Epithelial cell of proximal tubule (primary cell): ENCODE data around the gene MAGEH1.

- RAMPAGE, long total RNA = no peak
- RRBS = no CpG with 5 or more reads among the region's 26 CpGs
These were observed at the start of gene MAGEH1 for GRCh38 chrX:55451653-55452312. TSS of gene MAGEH1 (plus strand) at chrX:55452127.

- RAMPAGE, long total RNA = no peak
- RRBS = 1% methylated on average over 10 of the region's 55 CpGs
These were observed 1.2 kb downstream of the USP51 start for GRCh38 chrX:55488332-55488981.

DNA sequence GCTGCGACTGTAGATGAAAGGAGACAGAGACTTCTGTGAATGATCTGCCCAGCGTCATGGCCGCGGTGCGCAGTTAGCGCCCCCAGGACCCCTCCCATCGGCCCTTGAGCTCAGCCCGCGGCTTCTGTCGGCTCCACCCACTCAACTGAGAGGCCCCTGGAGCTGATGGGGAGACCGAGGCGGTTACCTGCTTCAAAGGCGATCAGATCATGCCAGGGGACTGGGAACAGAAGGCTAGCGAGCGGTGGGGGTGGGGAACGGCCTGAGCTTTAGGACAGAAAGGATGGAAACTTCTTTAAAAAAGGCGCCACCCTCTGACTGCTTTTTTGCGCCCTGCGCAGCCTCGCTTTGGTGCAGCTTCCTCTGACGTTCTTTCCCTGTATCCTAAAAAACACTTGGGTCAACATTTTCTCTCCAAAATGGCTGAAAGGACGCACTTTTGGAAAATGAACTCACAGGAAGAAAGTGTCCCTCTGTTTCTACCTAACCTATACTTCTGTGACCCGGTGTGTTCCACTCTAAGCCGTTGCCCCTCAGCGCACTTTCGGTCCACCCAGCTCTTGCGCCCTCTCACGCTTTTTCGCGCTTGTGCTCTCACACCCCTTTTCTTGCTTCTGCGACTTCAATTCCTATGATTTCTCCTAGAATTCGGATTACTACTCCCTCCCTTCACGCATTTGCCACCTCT is 522 bp downstream of the USP51 start:
- RAMPAGE, long total RNA = no peak
- RRBS = no CpG with 5 or more reads among the region's 33 CpGs

GRCh38 chrX:56763857-56764180 is 34.8 kb downstream of the NBDY start:
- RAMPAGE, long total RNA = no peak
- RRBS = no CpG with 5 or more reads among the region's 9 CpGs

- RAMPAGE, long total RNA = no peak
- RRBS = no CpG with 5 or more reads among the region's 4 CpGs
These were observed 31.8 kb downstream of the SPIN2B start for GRCh38 chrX:57089409-57090168.

DNA sequence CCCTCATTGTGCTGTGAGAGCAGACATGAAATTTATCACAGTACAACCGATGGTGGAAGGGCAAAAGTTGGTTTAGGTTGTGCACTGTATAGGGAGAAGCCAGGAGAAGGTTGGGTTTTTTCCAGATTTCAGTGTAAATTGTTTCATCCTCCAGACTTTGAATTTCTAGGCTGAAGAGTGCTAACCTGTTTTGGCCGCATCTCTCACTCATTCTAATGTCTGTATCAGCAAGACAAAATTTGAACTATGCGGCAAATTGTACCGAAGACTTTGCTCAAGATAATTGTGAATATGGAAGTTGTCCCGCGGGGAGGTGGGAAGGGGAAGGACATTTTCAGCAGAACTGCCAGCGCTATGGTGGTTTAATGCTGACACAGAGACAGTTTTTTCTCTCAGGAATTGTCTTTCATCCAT is 639 bp upstream of the ZXDB start:
- RAMPAGE, long total RNA = no peak
- RRBS = no CpG with 5 or more reads among the region's 7 CpGs

DNA sequence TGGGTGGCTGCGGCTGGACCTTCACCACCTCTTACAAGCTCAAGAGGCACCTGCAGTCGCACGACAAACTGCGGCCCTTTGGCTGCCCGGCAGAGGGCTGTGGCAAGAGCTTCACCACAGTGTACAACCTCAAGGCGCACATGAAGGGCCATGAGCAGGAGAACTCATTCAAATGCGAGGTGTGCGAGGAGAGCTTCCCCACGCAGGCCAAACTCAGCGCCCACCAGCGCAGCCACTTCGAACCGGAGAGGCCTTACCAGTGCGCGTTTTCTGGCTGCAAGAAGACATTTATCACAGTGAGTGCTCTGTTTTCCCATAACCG is 1.1 kb downstream of the ZXDB start:
- RAMPAGE, long total RNA = no peak
- RRBS = no CpG with 5 or more reads among the region's 16 CpGs

GRCh38 chrX:63311914-63312362 is 39.2 kb downstream of the SPIN4 start:
- RAMPAGE, long total RNA = no peak
- RRBS = no CpG with 5 or more reads among the region's 6 CpGs

GRCh38 chrX:63350562-63350890 is 606 bp downstream of the SPIN4 start:
- RAMPAGE, long total RNA = no peak
- RRBS = no CpG with 5 or more reads among the region's 14 CpGs

GRCh38 chrX:63450842-63451403 is 99.8 kb upstream of the SPIN4 start:
- RAMPAGE, long total RNA = no peak
- RRBS = no CpG with 5 or more reads among the region's 9 CpGs

GRCh38 chrX:63506676-63507122 is 155.6 kb upstream of the SPIN4 start:
- RAMPAGE, long total RNA = no peak
- RRBS = no CpG with 5 or more reads among the region's 2 CpGs

- RAMPAGE, long total RNA = no peak
- RRBS = no CpG with 5 or more reads among the region's 3 CpGs
These were observed 126.1 kb downstream of the ARHGEF9 start for GRCh38 chrX:63658742-63659581.

- RAMPAGE, long total RNA = no peak
- RRBS = no CpG with 5 or more reads among the region's 12 CpGs
These were observed 29.7 kb downstream of the ARHGEF9 start for GRCh38 chrX:63755257-63755720.

DNA sequence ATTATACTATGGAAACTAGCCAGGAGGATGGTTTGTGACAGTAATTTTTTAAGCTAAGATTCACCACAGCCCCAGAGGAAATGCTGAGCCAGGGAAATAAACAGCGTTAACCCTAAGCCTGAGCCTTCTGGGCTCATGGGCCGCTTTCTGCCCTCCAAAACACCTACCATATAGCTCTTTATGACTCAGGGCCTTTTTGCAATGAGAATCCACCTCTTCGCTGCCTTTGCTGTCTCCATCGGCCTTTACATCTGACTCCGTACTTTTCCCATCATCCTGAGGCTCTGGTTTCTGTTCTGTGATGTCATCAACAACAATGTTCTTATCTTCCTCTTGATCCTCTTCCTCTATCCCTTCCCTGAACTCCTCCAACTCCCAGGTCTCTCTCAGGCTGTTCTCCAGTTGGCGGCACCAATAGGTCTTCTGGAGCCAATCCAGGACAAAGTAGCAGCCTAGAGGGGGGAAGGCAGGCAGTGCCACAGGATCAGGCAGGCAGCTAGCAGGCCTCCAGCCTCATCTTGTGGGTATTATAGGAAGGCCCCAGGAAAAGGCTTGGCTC is 5.1 kb downstream of the LAS1L start:
- RAMPAGE, long total RNA = no peak
- RRBS = no CpG with 5 or more reads among the region's 6 CpGs

DNA sequence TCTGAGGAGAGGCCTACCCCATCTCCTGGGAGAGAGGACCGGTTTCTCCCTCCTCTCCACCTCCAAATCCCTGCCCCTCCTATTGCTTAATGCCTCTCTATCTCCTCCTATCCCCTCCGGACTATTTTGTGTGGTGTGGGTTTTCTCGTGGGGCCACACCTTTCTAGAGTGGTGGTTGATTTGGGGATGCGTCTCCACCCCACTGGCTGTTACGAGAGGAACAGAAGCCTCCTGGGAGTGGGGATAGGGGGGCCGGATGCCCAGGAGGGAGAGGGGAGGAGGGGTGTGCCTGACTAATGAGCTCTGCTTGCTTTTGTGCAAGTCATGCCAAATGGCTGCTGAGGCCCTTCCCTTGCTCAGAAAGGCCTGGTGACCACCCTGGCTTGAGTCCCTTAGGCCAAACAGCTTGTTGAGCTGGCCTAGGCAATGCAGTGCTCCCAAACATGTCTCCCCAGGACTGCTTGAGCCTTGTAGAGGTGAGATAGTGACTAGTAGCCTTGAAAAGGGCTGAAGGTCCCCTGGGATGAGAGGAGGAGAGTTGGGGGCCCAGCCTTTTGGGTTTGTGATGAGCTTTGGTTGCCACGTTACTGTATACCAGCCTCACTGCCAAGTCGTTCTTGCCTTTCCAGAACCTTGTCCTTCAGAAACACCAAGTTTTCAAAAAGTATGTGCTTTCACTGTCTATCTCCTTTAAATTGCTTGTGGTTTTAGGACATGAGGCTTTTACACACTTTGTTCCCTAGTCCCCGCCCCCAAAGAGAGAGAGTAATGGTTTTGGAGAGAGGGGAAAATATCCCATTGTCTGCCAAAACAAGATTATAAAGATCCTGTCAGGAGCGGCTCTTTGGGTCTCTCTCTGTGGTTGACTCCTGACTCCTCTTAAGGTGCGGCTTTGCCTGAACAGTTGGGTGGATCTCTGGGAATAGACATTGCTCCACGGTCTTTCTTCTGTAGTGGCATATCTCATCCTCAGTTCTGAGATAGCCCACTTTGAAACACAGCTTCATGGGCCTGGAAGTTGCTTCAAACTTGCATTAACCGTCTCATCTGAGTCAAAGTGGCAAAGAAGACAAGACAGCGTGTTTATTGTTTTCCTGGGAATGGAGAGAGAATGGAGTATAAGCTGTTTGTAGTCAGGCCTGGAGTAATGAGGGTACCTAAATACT is 1.4 kb downstream of the MSN start:
- RAMPAGE, long total RNA = no peak
- RRBS = under 1% methylated on average over 1 of the region's 14 CpGs

DNA sequence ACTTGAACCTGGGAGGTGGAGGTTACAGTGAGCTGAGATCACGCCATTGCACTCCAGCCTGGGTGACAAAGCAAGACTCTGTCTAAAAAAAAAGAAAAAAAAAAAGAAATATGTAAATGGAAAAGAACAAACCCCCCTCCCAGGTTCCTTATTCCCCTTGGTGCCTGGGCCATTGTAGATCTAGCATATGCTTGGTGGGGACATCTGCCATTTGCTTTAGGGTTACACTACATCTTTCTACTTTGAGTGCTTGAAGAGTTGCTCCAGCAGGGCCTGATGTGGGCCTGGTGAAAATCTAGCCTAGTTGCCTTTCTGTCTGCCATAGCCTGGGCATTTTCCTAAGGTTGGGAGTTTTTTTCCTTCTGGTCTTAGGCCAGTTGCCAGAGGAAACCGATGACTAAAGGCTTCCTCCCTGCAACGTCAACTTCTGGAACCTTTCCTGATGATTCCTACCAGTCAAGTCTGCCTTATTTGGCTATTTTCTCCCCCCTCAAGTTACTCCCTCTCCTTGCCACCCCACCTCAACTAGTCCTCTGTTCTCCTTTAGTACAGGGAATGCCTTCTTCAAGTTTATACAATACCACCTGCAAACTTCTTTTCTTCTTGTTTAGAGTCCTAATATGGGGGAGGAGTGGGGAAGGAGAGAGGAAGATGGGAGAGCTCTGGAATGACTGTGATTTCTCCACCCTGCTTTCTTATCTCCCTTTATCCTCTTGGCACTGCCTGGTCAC is 10.4 kb downstream of the MSN start:
- RAMPAGE, long total RNA = no peak
- RRBS = no CpG with 5 or more reads among the region's 3 CpGs

DNA sequence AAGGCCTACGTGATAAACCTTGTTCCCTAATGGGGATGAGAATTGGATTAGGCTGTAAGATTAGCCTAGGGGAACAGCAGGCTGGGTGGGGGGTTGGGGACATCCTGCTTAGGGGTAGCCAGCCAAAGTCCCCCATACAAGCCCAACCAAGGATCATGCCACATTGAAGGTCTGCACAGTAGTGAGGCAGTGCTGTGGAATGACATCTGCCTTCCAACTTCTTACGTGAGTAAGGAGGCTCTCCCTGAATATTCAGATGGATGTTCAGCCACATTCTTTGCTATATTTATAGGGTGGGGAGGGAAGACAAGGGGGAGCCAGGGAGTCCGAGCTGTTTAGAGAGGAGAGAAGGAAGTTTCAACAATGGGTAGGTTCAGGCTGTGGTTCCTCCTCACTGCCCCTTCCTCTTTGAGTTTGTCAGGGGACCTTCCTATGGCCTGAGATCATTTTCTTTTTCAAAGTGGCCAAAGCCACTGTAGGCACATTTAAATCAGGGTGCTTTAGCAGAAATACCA is 29.7 kb downstream of the MSN start:
- RAMPAGE, long total RNA = no peak
- RRBS = no CpG with 5 or more reads among the region's 3 CpGs

GRCh38 chrX:65737100-65737578 is 69.7 kb downstream of the MSN start:
- RAMPAGE, long total RNA = no peak
- RRBS = no CpG with 5 or more reads among the region's 8 CpGs

- RAMPAGE, long total RNA = no peak
- RRBS = no CpG with 5 or more reads among the region's 8 CpGs
These were observed 71.4 kb downstream of the MSN start for GRCh38 chrX:65738659-65739353.

DNA sequence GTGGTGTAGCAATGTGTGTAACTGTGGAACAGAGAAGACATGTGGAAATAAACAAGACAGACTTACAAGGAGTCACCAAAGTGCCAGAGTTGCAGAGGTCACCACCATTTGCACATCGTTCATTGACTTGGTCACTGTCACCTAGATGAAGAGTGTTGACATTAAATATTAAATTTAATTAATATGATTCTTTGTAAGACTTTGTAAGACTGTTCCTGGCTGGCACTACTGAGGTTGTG is 12.2 kb upstream of the VSIG4 start:
- RAMPAGE, long total RNA = no peak
- RRBS = no CpG with 5 or more reads among the region's 1 CpG